Heart (tissue), 3 donors: ENCODE data around the genes PCDHGA1 and PCDHGA6.

DNA sequence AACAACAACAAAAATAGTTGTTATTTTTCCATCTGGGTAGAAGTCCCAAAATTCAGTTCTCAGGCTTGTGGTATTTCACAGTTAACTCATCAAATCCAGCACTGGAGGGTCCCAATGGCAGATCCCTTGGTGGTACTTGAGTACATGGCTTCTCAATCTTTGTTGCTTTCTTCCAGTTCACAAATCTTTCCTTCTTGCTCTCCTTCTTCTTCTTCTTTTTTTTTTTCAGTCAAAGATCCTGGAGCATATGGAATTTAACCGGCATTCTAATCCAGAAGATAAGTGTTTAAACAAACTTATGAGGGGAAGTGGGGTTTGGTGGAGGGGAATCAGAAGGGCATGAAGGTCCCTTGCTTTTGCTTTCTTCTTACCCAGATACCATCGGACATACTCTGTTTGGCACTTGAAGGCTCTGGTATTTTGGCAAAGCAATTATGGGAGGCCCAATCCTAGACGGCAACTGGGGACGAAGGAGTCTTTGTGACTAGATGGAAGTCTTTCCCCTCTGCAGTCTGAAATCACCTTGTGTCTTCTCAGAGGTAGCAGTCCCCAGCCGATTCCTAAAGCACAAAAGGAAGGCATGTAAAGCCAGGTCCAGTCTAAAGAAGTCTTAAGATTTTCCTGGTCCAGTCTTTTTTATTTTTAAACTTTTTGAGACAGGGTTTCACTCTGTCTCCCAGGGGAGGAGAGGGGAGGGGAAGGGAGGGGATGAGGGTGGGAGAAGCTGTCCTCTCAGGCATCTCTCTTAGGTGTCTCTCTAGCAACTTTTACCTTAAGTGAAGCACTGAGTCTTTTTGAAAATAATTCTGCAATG, 12.5 kb downstream of the HBEGF start:
- RAMPAGE, long total RNA, 2 experiments = no peak in any of the 2 experiments

DNA sequence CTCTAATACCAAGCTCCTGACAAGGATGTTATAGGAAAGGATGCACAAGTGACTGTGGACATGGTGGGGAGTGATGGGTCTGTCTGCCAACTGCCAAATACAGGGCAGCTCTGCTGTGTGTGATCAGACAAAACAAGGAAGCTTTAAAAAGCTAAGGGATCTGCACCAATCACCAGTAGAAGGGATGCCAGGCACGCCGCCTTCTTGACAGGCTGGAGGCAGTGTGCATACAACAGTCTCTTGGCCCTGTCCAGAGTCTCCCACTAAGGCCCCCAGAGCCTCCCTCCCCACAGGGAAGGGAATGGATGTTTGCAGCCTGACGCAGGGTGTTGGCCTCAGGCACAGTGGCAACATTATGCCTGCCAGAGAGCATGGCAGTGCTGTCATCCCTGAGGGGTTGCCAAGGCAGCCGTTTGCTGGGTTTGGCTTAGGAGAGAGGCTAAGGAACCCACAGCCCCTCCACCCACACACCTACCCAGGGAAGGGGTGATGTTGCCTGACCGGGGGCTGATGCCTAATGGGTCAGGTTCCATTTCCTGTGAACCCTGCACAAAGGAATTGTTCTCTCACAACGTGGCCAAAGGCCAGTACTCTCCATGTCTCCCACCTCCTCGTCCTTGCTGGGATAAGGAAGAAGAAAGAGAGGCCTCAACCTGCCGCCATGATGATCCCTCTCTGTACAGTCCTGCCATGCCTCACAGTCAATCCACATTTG, 4.8 kb downstream of the HBEGF start:
- RAMPAGE, long total RNA, 2 experiments = no peak in any of the 2 experiments

- RAMPAGE, long total RNA, 2 experiments = no peak in any of the 2 experiments
These were observed 14.7 kb downstream of the SLC4A9 start for GRCh38 chr5:140374598-140375265.

DNA sequence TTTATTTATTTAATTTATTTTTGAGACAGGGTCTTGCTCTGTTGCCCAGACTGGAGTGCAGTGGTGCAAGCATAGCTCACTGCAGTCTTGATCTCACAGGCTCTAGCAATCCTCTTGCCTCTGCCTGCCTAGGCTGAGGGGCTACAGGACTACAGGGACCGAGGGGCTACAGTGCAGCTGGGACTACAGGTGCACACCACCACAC, 20.3 kb upstream of the ANKHD1 start:
- RAMPAGE, long total RNA, 2 experiments = no peak in any of the 2 experiments

DNA sequence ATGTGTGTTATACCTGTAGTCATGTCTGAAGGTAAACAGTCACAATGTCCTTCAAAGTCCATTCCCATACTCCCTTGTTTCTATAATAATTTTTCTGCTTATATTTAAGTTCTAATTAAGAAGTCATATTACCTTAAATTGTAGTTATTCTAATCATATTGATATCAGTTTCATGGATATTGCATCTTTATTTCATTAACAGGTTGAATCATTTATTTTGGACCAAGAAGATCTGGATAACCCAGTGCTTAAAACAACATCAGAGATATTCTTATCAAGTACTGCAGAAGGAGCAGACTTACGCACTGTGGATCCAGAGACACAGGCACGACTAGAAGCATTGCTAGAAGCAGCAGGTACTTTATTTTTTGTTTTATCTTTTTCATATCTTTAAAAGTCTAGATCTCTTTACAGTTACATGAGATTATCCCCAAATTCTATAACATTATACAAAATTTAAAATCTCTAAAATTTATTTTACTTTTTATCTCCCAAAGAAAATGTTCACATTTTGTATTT, 34.3 kb downstream of the ANKHD1 start:
- RAMPAGE, long total RNA, 2 experiments = no peak in any of the 2 experiments

DNA sequence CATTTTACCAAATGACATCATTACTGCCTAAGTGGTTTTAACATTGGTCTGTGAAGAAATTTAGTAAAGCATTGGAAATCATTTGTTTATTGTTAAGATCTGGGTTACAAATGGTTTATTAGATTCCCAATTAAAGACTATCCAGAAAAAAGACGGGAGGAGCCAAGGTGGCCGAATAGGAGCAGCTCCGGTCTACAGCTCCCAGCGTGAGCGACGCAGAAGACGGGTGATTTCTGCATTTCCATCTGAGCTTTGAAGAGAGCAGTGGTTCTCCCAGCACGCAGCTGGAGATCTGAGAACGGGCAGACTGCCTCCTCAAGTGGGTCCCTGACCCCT, 32.2 kb upstream of the EIF4EBP3 start:
- RAMPAGE, long total RNA, 2 experiments = no peak in any of the 2 experiments

- RAMPAGE, long total RNA, 2 experiments = no peak in any of the 2 experiments
These were observed 31.6 kb upstream of the EIF4EBP3 start for GRCh38 chr5:140515634-140516399.

- RAMPAGE, long total RNA, 2 experiments = no peak in any of the 2 experiments
These were observed 23.6 kb upstream of the EIF4EBP3 start for GRCh38 chr5:140523860-140524333.

DNA sequence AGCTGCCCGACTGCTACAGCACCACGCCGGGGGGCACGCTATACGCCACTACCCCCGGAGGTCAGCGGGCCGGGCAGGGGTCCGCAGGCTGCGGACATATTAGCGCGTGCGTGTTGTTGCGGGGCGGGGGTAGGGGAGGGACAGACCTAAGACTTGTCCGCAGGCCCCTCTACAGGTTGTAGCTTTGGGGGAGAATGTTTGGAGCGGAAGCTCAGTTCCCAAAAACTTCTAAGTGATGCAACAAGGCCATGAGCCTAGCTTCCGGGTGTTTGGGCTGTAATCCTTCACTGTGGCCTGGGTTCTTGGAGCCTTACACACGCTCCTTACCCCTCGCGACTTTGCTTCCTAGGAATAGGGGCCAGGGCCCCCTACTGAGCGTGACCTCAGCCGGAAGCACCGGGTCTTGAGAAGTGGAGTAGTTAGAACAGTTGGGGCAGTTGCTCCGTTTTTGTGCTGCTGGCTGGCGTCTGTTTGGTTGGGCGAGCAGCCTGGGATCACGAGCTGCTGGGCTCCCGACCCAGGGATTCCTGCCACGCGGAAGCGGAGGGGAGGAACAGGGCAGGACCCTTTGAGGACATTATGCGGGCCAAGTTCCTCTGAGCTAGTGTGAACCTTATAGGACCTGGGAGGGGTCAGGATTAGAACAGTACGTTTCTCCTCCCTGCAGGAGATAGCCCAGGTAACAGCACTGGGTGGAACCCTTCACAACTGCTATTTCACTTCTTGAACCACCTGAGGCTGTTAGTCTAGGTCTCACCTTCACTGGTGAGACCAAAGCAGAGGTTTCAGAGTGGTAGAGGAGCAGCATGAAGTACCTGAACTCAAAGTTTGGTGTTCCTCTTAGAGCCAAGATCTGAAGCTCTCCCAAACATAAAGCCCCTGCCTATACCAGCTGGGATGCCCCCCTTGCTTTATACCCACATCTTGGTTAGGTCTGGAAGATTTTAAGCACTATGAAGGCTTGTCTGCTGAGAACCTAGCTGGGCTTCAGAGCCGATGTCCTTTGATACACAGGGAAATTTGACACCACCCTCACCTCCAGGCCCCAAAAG, 645 bp downstream of the EIF4EBP3 start:
- RAMPAGE, long total RNA, 2 experiments = no peak in any of the 2 experiments

GRCh38 chr5:140561309-140562655, 2.6 kb downstream of the APBB3 start:
- RAMPAGE, long total RNA, 2 experiments = no peak in any of the 2 experiments

DNA sequence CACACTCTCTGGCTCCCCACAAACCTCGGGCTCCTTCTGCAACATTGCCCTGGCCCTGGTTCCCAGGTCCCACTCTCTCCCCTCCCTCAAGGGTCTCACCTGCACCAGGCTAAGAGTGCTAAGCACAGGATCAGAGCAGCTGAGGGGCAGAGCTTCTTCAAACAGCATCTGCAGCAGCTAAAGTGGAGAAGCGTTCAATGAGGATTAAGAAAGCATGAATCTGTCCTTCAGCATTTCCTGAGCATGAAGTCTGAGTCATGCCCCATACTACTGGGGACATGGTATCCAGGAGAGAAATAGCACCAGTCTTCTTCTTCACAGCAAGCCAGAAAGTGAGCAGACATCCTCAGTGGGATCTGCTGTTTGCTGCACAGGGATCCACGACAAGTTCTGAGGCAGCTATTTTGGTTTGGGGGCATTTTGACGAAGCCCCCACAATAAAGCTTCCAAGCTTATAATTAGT, 27.3 kb downstream of the SLC35A4 start:
- RAMPAGE, long total RNA, 2 experiments = no peak in any of the 2 experiments

DNA sequence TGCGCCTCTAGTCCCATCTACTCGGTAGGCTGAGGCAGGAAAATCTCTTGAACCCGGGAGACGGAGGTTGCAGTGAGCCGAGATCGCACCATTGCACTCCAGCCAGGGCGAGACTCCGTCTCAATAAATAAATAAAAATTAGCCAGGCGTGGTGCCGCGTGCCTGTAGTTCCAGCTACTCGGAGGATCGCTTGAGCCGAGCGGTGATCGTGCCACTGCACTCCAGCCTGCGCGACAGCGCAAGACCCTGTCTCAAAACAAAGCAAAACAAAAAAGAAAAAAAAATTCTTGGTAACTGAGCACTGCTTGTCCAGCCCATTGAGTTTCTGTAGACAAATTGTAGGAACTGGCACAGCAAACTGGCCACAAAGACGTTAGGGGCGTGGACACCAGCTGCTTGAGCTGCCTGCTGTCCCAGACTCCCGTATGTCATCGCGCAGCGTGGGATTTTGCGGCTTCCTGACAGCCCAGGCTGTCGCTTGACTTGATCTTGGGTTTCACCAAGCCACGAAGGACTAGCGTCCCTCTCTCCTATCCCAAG, 608 bp upstream of the WDR55 start:
- RAMPAGE, long total RNA, 2 experiments = no peak in any of the 2 experiments

DNA sequence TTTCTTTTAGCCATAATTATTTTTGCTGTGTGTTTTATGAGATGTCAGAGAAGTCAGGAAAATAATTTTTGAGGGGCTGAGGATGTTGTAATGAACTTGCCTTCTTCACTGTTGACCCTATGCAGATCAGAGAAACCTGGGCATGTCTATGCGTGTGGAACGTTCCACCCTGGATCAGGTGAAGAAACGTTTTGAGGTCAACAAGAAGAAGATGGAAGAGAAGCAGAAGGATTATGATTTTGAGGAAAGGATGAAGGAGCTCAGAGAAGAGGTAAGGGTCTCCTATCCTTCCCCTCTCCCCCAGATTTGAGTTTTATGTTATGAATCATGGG, 4.0 kb downstream of the ZMAT2 start:
- RAMPAGE, long total RNA, 2 experiments = no peak in any of the 2 experiments

DNA sequence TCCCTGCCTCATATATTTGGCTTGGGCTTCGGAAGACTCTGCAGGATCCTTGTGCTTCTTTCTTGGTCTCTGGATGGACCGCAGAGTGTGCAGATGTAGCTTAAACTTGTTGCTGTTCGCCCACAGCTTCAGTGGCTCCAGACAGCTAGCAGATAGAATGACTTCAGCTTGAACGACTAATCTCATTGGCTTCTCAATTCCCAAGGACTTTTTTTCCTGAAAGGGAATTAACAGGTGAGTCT, 298 bp upstream of the PCDHB1 start:
- RAMPAGE, long total RNA, 2 experiments = no peak in any of the 2 experiments

- RAMPAGE, long total RNA, 2 experiments = no peak in any of the 2 experiments
These were observed 5.7 kb downstream of the PCDHB6 start for GRCh38 chr5:141155539-141155966.

- RAMPAGE, long total RNA, 2 experiments = no peak in any of the 2 experiments
These were observed at the start of gene PCDHGA1 for GRCh38 chr5:141330185-141330805. PCDHGA1 (plus strand) TSS chr5:141330514.

DNA sequence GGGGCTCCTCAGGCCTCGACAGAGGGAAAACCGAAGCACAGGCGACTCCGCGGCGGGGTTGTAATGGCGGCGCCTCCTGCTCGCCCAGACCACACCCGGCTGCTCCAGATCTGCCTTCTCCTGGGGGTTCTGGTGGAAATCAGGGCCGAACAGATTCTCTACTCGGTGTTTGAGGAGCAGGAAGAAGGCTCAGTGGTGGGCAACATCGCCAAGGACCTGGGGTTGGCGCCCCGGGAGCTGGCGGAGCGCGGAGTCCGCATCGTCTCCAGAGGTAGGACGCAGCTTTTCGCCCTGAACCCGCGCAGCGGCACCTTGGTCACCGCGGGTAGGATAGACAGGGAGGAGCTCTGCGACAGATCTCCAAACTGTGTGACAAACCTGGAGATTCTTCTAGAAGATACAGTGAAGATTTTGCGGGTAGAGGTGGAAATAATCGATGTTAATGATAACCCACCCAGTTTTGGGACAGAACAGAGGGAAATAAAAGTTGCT, 363 bp downstream of the PCDHGA4 start:
- RAMPAGE, long total RNA, 2 experiments = no peak in any of the 2 experiments

- RAMPAGE, long total RNA, 2 experiments = no peak in any of the 2 experiments
These were observed at the start of gene PCDHGA6 for GRCh38 chr5:141373623-141374044. PCDHGA6 (plus strand) TSS chr5:141373891.

DNA sequence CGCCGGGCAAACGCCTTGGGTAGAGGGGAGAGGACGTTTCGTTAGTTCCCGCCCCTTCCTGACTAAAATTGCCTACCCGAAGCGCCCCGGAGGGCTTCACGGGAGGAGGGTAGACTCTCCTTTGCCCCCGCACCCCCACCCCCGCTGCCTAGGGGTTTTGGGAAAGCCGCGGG, 24.4 kb downstream of the PCDHGC5 start:
- RAMPAGE, long total RNA, 2 experiments = no peak in any of the 2 experiments

DNA sequence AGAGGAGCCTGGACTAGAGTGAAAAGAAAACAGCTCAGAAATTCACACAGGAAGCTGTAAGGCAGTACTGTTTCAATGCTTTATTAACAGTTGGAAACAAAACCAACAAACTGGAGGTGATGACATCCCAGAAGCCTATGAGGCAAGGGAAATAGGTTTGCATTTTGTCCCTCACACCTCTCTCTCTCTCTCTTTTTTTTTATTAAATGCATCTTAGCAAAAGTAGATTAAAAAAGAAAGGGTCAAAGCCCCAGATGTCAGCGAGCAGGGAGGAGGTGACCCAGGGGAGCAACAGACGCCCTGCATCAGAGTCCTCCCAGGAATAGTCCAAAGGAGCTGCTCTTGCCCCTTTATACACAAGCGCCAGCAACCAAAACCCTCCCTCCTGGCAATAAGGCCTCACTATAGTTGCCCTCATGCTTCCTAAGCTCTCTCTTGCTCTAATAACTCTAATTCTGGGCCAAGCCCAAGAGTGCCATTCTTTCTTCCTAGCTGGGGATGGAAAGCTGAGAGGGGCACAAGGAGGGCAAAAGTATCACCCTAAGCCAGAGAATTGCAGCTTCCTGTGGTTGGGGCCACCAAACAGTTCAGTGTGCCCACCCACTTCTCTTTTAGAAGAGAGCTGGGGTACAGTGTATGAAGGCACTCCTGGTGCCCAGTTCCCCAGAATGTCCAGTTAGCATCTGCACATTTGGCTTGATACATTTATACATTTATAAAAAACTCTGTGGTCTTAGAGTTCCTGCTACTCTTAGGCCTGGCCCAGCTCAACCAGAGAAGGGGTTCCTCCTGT, 26.3 kb downstream of the PCDHGC5 start:
- RAMPAGE, long total RNA, 2 experiments = no peak in any of the 2 experiments